Duodenum (tissue), 1 donor: ENCODE data around the genes ZFP3 and C1QBP.

DNA sequence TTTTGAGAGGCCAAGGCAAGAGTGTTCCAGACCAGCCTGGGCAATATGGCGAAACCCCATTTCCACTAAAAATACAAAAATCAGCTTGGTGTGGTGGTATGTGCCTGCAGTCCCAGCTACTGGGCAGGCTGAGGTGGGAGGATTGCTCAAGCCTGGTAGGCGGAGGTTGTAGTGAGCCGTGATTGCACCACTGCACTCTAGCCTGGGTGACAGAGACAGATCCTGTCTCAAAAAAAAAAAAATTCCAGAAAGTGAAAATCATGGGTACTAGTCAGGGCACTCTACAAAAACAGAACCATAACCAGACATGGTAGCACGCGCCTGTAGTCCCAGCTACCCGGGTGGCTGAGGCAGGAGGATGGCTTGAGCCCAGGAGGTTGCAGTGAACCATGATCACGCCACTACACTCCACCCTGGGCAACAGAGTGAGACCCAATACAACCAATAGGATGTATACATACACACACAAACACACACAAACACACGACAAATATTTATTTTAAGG, 11.7 kb upstream of the GP1BA start:
- PRO-cap: no peak

DNA sequence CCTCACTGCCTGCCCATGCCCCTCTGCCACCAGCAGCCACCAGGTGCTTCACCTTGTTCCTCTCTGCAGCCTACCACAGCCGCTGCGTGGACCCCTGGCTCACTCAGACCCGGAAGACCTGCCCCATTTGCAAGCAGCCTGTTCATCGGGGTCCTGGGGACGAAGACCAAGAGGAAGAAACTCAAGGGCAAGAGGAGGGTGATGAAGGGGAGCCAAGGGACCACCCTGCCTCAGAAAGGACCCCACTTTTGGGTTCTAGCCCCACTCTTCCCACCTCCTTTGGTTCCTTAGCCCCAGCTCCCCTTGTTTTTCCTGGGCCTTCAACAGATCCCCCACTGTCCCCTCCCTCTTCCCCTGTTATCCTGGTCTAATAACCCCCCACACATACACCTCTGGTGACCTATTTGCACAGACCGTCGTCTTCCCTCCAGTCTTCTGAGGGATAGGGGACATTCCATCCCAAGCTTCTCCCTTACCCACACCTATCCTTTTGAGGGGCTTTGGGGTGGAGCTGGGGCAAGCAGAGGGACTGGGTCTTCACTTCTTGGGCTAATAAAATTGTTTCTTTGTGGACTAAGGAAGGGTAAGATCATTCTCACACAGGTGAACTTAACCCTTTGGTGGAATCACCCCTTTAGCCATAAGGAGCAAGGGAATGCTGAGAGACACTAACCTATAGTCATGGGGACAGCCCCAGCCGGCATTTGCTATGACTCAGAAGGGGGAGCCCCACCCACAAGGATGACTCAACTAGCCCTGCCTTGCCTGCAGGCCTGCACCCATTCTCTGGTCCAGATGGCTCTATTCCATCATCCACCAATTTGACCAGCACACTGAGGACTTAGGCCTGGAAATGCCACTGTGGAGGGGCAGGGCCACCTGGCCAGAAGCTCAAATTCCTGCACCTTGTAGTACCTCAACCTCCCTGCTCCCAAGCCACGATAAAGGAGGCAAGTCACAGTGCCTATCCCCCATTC, 3.4 kb downstream of the PFN1 start:
- PRO-cap: no peak

DNA sequence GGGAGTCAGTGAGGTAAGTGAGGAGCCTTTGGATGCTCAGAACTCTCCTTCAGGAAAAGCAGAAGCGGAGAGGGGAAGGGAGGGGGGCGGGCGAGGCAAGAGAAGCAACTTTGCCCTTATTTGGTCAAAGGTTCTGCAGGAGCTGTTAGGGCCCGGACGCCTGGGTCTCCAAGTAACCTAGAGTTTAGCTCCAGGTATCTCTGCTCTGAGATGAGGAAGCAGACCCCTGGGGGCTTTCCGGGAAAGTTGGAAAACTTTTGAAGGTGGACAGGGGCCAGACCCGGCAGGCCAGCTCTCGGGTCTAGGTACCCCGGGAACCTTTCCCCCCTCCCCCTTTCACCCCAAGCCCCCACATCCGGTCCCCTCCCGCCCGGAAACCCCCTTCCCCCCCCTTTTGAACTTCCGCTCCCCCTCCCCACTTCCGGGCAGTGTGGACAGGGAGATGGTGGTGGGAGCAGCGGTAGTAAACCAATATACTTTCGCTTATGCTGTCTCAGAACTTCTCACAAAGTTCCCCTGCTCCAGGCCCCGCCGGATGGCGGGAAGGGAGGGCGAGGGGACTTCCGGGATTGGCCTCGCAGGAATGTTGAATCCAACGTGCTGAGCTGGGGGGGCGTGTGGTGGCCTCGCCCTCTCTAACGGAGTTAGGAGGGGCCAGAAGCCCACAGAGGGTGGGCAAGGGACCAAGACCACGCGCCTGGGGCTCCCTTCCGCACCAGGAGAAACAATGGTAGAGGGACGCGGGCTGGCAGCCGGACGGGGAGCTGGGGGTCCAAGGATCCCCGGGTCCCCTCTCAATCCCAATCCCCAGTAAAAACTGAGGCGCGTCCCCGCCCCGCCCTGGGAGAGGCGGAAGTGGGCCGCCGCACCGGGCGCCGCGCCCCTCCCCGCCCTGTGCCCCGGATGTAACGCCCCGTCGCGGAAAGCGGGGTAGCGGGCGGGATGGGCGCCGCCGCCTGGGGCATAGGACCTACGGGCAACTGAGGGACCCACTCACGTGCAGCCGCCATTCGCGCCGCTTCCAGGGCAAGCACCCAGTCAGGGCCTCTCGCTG, 884 bp downstream of the PFN1 start:
- PRO-cap: bidirectional peak, plus-strand start at position 61 of the sequence, minus-strand start at position 50 of the sequence; bidirectional peak, plus-strand start at position 437 of the sequence, minus-strand start at position 338 of the sequence; bidirectional peak, plus-strand start at position 916 of the sequence, minus-strand start at position 812 of the sequence

GRCh38 chr17:4998426-4999481, 1.0 kb downstream of the KIF1C start:
- PRO-cap: bidirectional peak, plus-strand start at chr17:4999377, minus-strand start at chr17:4999243

DNA sequence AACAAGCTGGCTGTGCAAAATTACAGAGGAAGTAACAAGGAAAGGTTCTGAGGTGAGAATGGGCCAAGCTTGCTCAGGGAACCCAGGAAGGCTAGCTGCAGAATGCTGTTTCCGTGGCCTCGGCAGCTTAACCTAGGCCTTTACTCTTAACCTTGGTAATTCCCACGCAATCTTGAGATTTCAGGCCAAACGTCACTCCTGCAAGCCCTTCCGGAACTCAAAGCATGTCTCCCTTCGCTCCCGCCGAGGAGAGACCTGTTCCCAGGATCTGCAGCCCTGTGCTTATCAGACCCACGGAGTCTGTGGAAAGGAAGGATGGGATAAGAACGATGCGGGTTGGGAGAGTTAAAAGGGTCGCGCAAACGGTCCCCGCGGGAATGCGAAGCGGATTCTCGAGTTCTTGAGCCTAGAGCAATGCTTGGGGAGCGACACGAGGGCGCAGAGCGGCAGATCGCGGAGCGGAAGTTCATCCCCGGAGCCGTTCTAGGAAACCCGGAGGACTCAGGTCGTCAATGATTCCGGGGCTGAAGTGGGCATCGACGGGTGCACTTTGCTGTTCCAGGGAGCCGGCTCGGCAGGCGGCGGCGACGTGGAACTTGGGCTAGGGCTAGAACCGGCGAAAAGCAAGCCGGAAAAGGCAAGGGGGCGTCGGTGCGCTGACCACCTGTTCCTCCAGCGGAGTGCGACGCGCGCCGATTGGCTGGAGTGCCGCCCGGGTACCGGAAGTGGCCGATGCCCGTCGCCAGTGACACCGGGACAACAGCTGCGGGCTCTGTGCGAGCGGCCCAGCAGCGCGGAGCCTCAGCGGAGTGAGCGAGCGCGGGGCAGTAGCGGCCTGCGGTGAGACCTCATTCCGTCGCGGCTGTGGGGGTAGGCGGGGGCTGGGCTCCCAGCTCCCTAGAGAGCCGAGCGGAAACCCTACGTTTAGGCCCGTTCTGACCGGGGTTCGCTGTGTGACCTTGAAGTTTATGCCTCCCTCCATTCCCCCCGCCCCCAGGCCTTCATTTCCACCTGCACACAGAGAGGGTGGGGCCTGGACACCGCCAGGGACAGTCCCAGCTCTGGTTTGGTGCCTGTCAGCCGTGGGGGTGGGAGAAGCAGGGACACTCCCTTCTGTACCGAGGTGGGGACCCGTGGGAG, at the start of gene ZFP3:
TSS of gene ZFP3 (plus strand) at position 732 of the 1,140 bp plus-strand sequence.
- PRO-cap: bidirectional peak, plus-strand start at position 745 of the sequence, minus-strand start at position 416 of the sequence

DNA sequence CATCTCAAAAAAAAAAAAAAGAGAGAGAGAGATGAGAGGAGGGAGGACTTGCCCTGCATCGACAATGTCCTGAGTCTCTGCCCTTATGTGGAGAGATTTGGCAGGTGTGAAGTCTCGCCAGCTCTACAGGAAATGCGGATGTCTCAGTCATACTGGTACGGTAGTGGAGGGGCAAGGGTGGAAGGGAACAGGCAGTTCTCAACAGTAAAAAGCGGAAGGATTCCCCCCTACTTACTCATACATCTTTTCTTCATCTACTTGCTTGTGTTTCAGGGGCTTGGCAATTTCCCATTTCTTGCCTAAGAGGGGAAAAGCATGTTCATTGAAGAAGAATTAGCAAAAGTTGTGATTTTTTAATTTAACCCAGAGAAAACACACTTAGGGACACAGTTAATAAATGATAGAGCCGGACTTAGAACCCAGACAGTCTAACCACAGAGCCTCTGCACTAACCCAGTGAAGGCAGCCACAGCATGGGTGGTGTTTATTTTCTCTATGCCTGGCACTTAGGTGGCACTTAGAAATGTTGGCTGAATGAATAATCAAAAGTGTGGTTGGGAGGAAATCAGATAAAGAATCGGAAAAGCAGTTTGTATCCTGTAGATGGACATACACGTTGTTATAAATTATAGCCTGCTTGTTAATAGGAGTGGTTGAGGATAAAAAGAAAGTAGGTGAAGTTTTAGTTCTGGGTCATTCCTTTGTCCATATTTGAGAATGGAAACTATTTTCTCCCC, 13.4 kb downstream of the SCIMP start:
- PRO-cap: no peak

GRCh38 chr17:5237767-5238191, 3.1 kb upstream of the SCIMP start:
- PRO-cap: no peak

DNA sequence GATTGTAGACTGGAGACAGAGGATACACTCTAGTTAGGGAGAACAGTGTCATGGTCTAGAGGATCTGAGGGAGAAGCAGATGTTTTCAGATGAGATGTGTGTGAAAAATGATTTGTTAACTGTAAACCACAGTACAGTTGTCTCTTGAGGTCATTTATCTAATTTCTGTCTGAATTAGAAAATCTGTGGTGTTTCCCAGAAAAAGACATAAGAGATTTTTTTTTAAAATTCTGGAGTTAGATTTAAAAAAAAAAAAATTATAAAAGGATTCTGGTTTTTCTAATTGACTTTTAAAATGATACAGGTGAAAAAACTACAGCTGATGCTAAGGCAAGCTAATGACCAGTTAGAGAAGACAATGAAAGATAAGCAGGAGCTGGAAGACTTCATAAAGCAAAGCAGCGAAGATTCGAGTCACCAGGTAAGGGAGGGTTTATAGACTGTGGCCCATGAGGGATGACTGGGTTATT, 54.6 kb downstream of the NUP88 start:
- PRO-cap: no peak

DNA sequence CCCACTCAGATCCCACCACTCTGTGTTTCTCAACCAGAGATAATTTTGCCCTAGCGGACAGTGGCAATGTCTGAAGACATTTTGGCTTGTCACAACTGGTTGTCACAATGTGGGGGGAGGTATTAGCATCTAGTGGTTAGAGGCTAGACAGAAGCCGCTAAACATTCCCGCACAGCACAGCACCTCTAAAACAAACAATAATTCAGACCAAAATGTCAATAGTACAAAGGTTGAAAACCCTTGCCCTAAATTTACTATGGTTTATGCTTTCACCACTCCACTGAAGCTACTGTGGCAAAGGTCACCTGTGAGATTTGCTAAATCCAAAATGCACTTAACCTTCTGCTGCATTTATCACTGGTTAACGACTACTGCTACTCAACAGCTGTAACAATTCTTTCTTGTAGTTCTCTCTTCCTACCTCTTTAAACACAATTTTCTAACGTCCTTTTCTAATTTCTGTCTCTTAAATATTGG, 14.0 kb downstream of the NUP88 start:
- PRO-cap: no peak

DNA sequence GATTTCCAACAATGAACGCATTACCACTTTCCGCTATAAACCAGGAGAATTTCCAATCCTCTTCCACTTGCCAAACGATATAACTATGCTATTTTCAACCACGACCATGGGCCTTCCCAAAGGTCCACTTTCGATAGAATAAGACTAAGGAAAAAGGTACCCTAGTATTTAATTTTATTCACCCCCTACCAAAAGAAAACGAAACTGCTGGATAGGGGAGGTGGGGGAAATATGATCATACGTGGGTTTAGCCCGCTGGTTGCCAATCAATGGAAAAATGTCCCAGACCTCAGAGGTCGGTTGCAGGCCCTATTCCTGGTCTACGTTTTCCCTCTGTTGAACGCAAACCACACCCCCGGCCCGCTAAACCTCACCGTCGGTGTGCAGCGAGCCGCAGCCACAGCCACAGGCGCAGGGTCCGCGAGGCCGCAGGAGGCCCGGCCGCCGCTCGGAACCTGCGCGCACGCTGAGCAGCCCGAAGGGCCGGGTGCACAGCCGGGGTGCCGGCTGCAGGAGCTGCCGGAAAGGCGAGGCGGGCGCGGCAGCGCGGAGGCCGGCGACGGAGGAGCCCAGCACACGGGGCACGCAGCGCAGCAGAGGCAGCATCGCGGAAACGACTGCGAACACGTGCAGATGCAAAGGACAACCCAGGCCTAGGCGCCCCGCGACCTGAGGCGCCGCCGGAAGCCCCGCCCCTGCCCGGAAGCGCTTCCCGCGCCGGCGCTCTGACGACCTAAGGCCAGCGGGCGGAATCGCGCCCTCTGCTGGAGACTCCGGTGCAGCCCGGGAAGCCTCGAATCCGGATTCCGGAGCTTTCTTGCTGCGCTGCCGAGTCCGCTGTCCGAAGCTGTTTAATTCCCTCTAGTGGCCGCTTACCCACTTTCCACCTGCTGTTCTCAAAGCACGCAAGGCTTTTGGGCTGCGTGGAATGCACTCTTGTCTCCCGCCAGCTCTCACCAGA, at the start of gene C1QBP:
TSS of gene C1QBP (minus strand) at position 688 of the 961 bp plus-strand sequence.
- PRO-cap: unidirectional peak, minus-strand start at position 465 of the sequence; unidirectional peak, minus-strand start at position 615 of the sequence; unidirectional peak, minus-strand start at position 697 of the sequence

- PRO-cap: no peak
Measured at GRCh38 chr17:6635778-6636384, 4.6 kb downstream of the KIAA0753 start.

DNA sequence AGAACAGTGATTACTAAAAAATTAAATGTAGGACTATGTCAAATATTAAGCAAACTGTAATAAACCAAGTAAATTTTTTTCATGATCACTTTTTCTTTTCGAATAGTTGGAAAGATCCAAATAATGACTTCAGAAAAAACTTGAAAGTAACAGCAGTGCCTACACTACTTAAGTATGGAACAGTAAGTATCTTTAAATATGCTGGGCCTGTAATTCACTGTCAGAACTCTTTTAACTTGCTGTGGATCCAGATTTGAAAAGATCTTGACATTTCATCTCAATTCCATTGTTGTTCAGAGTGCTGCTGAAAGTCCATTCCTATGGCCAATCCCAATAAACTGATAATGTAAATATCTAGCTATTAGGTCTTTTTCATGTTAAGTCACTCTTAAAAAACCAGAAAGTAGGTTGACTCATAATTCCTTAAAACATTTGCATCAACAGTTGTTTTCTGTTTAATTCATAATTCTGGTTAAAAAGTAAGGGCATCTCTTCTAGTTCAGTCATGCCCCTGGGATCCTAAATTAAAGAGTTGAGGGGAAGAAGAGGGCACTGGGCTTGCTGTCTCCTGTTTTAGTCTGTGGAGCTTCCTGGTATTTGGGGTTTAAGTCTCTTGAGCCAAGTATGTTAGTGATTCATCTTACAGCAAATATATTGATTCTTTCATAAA, 1.4 kb downstream of the TXNDC17 start:
- PRO-cap: no peak

DNA sequence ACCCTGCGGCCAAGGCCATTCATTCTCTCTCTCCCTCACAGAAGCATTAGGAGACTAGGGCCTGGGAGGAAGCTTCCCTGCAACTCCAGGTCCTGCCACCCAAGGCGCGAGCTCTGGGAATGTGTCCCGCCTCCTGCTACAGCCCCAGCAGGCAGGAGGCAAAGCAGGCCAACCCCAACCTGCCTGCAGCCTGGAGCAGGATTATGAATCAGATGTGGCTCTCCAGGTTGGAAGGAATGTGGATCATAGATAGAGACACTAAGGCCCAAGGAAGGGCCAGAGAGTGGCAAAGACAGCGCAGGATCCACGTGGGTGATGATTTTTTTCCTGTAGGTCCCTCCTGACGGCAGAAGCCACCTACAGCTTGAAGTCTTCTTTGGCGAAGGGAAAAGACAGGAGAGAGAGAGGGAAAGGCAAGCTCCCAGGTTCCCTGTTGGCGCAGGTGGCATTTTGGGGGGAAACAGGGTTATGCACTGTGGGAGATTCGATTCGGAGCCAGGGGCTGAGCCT, 694 bp downstream of the SLC13A5 start:
- PRO-cap: no peak

DNA sequence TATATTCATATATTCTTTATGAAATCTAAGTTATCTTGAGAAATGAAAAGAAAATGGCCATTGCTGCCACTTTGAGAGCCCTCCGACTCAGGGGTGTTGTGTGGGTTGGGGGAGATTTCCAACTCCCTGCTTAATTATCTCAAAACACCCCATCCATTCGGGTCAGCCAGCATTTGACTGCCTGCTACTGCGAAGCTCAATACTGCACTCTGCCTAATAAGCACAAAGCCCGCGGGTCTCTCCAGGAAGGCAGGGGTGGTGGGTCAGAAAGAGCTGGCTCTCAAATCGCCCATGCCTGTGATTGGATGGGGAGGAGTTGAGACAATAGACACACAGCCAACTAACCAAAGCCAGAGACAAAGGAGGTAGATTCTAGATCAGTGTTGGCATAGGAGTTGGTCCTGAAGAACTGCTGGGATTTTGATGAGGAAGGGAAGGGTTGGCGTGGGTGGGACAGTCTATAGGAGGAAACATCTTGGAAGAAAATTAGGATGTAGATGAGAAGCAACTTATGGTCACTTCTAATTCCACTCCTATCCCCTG, 2.3 kb upstream of the XAF1 start:
- PRO-cap: no peak

- PRO-cap: no peak
Measured at GRCh38 chr17:6756292-6756926, 563 bp downstream of the XAF1 start.

DNA sequence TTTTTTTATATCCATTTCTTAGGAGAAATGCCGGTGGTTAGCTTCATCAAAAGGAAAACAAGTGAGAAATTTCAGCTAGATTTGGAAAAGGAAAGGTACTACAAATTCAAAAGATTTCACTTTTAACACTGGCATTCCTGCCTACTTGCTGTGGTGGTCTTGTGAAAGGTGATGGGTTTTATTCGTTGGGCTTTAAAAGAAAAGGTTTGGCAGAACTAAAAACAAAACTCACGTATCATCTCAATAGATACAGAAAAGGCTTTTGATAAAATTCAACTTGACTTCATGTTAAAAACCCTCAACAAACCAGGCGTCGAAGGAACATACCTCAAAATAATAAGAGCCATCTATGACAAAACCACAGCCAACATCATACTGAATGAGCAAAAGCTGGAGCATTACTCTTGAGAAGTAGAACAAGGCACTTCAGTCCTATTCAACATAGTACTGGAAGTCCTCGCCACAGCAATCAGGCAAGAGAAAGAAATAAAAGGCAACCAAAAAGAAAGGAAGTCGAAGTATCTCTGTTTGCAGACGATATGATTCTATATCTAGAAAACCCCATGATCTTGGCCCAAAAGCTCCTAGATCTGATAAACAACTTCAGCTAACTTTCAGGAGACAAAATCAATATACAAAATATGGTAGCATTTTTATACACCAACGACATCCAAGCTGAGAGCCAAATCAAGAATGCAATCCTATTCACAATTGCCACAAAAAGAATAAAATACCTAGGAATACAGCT, 2.8 kb upstream of the FBXO39 start:
- PRO-cap: no peak

GRCh38 chr17:6996553-6997109, 782 bp downstream of the ALOX12 start:
- PRO-cap: no peak

GRCh38 chr17:7015228-7016073, 869 bp downstream of the C17orf49 start:
- PRO-cap: no peak

GRCh38 chr17:7017797-7018692, 3.5 kb downstream of the C17orf49 start:
- PRO-cap: bidirectional peak, plus-strand start at chr17:7018518, minus-strand start at chr17:7018368

- PRO-cap: bidirectional peak, plus-strand start at chr17:7020167, minus-strand start at chr17:7020060
Measured at GRCh38 chr17:7019742-7020419, 3.0 kb upstream of the BCL6B start.